Metastatic Lung Carcinoma in the Adrenal Gland (tissue), 1 donor: ENCODE data around the genes SH2D2A, FCRL4, PYHIN1 and IFI16.

DNA sequence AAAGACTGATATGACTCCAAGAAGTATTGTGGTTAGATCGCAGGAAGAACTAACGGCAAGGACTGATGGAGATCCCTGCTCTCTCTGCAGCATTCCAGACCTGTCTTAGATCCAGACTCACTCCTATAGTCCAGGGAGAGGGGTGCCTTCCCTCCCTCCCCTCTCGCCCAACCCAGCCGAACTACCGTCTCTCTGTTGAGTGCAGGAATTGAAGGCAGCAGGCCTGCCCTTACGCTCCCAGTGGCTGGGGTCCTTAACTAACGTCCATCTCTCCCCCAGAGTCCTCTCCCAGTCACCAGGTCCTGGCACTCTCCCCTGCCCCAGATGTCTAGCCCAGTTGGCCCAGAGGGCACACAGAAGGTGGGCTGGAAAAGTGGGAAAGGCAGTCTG is 1.2 kb downstream of the CRABP2 start:
- PRO-cap, result no peak

GRCh38 chr1:156742805-156743528 is 2.1 kb upstream of the MRPL24 start:
- PRO-cap, result no peak

- PRO-cap, result no peak
Observed at GRCh38 chr1:156743529-156743983, 2.7 kb upstream of the MRPL24 start.

DNA sequence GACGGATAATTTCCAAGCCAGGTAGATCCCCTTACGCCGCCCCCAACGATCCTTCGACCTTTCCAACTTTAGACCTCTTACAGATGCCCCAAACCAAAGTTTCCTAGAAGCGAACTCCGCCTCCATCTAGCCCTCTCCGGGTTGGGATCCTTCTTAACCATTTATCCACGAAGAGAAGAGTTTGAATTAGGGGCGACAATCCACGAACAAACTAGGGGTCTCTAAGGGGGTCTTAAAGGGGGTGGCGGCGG is 839 bp downstream of the HDGF start:
- PRO-cap, result no peak

DNA sequence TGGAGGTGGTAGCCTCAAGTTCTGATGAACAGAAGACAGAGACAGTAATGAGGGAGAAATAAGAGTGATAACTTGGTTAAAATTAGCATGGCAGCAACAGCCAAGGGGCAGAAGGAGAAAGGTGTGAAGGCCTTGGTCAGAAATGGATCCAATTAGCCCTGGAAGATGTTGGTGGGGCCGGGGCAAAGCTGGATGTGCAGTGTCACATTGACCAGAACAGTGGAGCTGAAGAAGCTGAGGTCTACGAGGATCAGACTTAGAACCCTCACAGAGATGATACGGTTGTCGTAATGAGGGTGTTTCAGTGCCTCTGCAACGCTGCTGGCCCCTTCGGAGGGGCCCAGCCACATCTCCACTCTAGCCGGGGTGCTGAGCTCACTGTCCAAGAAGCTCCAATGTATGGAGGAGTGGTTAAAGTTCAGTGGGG is 14.2 kb downstream of the SH2D2A start:
- PRO-cap, result no peak

GRCh38 chr1:156807365-156808125 is 9.1 kb downstream of the SH2D2A start:
- PRO-cap, result no peak

GRCh38 chr1:156813599-156814690 is 2.7 kb downstream of the SH2D2A start:
- PRO-cap, result bidirectional peak, plus-strand start at chr1:156814006, minus-strand start at chr1:156813919; bidirectional peak, plus-strand start at chr1:156814209, minus-strand start at chr1:156814103

- PRO-cap, result no peak
Observed at GRCh38 chr1:156815787-156816583, 663 bp downstream of the SH2D2A start.

DNA sequence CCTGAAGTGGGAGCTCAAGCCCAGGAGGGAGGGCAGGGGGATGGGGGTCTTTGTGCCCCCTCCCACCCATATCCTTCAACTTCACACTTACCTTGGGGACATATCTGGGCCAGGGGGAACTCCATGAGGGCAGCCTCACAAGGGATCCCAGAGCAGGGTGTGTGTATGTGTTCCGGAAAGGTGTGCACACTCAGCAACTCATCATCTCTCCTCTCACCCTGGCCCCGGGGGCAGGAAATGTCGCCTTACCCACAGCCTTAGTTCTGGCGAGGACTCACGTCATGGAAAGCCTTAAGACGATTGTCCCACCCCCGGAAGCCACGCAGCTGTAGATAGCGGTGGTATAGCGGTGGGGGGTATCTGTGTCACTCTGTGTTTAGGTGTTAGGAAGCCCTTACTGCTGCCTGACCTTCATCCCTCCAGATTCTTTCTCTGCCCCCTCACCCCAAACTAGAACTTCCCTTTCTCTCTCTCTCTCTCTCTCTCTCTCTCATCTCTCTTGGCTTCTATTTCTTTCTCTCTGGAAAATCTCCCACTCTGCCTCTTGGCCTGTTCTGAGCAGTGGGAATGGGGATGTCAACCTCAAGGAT is at the start of gene SH2D2A:
SH2D2A (minus strand) TSS at position 265 of the 590 bp plus-strand sequence.
- PRO-cap, result bidirectional peak, plus-strand start at position 373 of the sequence, minus-strand start at position 265 of the sequence

DNA sequence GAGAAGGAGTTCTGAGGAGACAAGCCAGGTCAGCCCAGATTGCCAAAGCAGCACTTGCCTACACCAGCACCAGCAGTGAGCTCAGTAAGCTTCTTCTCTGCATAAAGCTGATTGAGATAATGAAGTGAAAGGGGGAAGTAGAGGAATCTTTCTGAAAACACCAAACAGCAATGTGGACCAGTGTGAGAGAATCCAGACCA is at the start of gene FCRL4:
FCRL4 (minus strand) TSS at position 121 of the 200 bp plus-strand sequence.
- PRO-cap, result no peak

DNA sequence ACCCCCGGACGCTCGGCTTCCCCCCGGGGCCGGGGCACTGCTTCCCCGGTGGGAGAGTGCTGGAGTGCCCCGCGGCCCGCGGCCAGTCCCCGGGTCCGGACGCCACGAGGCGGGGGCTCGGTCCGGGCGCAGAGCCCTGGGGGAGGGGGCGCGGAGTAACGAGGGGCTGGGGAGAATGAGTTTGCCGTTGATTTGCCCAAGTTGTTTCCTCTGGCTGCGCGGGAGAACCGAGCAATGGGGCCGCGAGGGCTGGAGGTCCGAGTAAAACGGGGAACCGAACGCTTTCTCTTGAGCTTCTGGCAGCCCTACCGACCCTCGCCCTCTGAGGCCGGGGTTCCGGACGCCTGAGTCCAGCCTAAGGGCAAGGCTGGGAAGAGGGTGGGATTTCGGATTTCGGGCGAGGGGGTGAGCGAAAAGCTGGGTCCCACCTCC is 317 bp downstream of the KIRREL1 start:
- PRO-cap, result no peak

DNA sequence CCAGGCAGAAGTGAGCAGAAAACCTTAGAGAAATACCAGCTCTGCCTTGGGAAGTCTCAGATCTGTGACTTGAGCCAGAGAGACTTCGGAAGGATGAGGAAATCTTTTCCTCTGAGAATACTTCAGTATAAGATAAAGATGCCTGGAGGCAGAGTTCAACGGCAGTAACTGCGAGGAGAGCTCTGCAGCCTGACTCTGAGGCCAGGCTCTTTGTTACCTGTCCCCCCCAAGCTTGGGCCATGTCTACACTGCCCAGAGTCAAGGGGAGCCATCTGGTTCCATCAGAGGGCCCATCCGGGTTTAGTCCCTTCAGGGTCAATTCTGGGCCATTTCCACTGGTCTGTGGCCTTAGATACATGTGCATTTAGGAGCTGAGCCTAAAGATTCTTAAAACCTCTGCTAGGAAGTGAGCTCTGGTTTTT is 8.6 kb downstream of the KIRREL1 start:
- PRO-cap, result no peak

DNA sequence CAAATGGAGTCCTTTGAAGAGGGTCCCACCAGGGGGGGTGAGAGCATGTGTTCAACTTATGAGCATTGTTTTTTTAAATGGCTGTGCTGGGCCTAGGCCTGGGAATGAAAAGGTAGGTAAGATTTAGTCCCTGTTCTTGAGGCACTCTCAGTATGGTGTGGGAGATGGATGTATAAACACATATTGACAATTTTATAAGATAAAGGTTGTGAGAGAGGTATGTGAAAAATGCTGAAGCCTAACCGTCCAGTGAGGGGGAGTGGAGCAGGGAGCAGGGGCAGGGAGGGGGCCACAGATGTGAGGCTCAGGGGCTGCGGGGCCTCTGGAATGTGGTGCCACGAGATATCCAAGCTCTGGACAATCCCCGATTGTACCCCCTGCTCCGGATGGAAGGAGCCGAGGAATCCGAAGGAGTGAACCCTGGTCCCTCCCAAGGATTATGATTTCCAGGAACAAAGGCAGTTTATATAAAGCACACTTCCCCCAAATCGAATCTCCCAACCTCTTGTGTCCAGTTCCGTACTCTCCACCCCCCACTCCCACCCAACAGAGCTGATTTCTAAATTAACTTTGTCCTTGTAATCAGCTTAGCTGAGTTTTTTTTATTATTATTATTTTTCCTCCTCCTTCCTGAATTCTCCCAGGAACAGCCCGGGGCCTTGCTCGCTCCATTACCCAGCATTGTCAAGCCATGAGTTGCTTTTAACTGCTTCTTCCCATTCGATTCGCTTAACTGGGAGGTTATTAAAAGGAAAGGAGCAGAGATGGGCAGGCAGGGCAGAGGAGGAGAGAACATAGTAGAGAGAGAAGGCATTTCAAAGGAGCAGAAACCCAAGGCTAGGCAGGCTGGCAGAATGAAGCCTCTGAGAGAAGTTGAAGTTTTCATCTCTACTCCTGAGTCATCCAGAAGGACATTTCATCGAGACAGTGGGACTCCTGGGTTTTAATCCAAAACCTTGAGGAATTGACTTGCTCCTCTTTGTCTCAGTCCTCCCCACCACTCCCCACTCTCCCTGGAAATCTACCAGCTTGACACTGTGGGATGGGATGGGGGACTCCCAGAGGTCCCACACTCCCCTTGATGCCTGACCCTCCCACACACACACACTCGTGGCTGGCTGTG is 9.4 kb downstream of the KIRREL1 start:
- PRO-cap, result no peak

- PRO-cap, result no peak
Observed at GRCh38 chr1:158009447-158010055, 16.1 kb downstream of the KIRREL1 start.

GRCh38 chr1:158045946-158046577 is 52.6 kb downstream of the KIRREL1 start:
- PRO-cap, result no peak

DNA sequence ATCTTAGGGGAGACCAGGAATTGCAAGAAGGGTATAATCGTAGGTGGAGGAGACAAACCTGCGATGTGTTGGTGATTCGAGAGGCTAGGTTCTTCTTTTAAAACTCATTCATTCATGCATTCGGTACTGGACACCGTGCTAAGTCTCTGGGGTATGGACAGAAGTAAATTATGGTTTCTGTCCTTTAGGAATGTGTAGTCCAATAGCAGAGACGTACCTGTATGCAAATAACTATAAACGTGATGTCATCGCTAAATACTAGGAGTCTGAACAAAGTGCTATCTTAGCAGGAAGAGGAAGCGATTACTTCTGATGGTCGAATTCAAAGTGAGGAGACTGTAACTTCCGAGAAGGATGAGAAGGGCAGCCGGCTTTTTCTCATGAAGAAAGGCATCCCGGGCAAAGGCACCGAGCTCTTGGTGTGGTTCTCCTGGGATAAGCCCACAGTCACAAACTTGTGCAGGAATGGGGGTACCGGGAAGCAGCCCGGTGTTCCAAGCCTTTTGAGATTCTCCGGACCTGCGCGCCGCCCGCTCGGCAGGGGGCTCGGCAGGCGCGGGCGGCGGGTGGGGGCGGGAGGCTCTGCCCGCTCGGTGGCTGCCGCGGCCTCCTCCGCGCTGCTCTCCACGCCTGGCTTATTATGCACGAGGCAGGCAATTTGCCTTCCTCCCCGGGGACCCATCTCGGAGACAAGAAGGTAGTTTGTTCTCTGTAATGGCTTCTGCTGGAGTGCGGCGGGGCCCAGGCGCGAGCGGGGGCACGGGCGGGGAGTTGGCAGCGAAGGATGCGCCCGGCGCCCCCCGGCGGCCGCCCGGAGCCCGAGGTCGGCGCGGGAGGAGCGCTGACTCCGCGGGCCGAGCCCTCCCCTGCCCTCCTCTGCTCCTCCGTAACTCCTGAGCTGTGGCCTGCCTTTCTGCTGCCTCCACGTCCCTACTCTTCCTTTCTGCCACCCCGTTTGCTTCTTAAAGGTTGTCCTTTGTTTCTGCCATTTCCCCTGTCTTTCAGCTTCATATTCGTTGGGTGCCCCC is 14.9 kb downstream of the SMIM42 start:
- PRO-cap, result no peak

DNA sequence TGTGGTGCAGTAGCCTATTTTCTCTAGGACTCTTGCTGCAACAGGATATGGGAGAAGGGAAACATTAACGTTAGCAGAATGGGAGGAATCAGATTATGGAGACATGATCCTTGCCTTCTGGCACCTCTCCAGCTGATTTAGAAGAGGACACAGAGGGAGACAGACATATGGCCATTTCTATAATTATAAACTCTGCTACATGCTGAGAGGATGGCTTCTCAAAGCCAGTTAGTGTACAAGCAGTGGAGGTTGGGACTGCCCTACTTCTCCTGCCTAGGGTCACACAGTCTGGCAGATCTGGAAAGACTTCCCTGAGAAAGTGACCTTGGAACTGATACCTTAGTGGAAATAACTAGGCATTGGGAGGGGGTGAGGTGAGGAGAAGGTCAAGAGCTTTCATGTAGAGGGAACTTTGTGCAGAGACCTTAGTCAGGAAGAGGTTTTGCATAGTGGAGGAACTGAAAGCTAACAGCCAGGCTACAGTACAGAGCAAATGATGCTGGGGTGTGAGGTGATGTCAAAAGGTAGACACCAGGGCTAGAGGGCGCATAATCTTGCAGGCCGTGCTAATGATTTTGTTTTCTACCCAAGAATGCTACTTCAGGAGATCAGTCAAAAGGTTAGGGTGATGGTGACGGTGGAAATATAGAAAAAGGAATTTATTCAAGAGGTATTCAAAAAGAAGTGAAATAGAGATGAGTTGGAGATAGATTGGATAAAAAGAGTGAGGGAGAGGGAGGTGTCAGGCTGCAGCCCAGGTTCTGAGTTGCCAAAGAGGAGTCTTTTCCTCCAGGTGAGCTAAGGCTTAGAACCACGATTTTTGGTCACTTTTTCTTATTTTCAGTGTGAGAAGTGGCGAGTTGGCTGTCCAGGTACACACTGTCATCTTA is 1.1 kb upstream of the CD1D start:
- PRO-cap, result no peak

- PRO-cap, result unidirectional peak, plus-strand start at chr1:158931547
Observed at GRCh38 chr1:158931085-158931661, at the start of gene PYHIN1. Gene PYHIN1 (plus strand): TSS chr1:158931552.

- PRO-cap, result bidirectional peak, plus-strand start at chr1:159009924, minus-strand start at chr1:159009831
Observed at GRCh38 chr1:159009644-159010875, at the start of gene IFI16. Gene IFI16 (plus strand): TSS chr1:159009907.

GRCh38 chr1:159076373-159076633 is 263 bp downstream of the AIM2 start:
- PRO-cap, result no peak